ENCODE measurements around the genes GRM7, MTMR14, TTLL3, CIDEC and IL17RC.

- RRBS, 2 experiments: no CpG with 5 or more reads among the region's 35 CpGs
Measured at GRCh38 chr3:6490119-6491073, 370.5 kb upstream of the GRM7 start.

DNA sequence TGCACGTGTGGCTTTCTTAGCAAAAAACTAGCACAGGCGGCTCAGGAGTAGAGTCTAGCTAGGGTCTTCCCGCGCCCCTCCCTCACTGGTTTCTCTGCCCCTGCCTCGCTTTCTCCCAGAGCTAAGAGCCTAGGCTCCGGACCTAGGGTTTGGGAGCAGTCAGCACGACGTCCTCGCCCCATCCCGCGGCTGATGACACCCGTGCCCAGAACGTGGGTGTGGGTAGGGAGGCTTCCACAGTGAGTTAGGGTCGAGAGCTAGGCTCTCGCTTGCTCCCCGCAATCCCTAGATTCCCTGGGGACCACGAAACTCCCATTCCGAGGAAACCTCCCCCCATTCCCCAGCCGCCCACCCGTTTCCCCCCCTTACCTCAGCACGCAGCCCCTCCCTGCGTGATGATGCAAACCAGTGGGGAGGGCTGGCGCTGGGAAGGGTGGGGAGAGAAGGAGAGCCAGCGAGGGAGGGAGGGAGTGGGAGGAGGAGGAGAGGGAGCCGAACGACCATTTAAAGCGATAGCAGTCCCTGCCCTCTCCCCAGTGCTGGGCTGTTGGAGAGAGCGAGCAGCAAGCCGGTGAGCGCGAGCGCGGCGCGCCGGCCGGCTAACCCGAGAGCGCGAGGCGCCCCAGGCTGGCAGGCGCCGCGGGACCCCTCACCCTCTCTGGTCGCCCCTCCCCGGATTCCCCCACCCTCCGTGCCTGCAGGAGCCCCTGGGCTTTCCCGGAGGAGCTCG lies at the start of gene GRM7:
Gene GRM7, plus strand, starts transcription at position 536 of the 730 bp plus-strand sequence.
- RRBS, 2 experiments: 2 to 3% methylated on average over 10 of the region's 49 CpGs

GRCh38 chr3:7024002-7024440 lies 163.1 kb downstream of the GRM7 start:
- RRBS, 2 experiments: no CpG with 5 or more reads among the region's 6 CpGs

DNA sequence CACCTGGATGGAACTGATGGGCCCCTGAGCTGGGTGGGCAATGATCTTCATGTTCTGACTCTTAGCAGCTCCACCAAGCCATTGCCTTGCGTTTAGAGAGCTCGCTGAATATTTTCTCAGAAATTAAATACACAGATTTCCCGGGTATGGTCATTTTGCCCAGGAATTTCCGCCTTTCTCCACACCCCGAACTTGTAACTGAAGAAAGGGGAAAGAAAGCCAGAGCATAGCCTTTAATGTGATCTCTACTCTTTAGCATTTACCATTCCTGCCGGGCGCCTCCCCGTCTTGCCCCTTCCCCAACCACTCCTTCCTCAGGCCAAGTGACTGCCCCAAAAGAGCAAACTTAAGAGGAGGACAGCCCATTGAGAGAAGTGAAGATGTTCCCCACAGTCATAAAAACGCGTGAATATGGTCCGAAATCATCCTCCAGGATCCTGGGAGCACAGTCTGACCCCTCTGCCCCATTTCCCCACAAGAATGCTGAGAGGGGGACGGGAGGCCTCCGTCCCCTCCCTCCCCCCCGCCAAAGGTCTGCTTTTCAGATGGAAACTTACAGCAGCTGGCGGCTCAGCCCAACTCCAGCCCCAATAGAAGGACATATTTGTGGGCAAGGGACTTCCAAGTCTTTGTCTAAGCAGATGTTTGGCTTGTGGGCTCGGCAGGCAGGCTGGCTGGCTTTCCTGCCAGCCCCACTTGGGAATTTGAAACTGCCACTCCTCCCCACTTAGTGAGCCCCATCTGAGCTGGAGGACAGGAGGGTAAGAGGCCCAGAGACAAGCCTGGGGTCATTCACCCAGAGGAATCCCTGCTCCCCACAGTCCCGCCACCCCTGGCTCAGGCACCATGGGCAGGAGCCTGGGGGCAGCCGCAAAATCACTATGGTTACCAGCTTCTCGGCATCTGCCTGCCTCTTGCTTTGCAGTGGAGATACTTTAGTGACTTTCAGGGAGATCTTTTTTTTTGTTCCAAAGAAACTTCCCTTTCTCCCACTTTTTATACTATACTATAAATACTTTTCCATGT lies 53.4 kb downstream of the LMCD1 start:
- RRBS, 2 experiments: no CpG with 5 or more reads among the region's 19 CpGs

- RRBS, 2 experiments: no CpG with 5 or more reads among the region's 13 CpGs
Measured at GRCh38 chr3:8629454-8629999, 15.1 kb downstream of the SSUH2 start.

GRCh38 chr3:9192132-9192831 lies 57.2 kb downstream of the SRGAP3 start:
- RRBS, 2 experiments: no CpG with 5 or more reads among the region's 9 CpGs

GRCh38 chr3:9248094-9248543 lies 1.3 kb downstream of the SRGAP3 start:
- RRBS, 2 experiments: 0 to 2% methylated on average over 2 of the region's 13 CpGs

GRCh38 chr3:9280030-9280370 lies 30.6 kb upstream of the SRGAP3 start:
- RRBS, 2 experiments: no CpG with 5 or more reads among the region's 7 CpGs

DNA sequence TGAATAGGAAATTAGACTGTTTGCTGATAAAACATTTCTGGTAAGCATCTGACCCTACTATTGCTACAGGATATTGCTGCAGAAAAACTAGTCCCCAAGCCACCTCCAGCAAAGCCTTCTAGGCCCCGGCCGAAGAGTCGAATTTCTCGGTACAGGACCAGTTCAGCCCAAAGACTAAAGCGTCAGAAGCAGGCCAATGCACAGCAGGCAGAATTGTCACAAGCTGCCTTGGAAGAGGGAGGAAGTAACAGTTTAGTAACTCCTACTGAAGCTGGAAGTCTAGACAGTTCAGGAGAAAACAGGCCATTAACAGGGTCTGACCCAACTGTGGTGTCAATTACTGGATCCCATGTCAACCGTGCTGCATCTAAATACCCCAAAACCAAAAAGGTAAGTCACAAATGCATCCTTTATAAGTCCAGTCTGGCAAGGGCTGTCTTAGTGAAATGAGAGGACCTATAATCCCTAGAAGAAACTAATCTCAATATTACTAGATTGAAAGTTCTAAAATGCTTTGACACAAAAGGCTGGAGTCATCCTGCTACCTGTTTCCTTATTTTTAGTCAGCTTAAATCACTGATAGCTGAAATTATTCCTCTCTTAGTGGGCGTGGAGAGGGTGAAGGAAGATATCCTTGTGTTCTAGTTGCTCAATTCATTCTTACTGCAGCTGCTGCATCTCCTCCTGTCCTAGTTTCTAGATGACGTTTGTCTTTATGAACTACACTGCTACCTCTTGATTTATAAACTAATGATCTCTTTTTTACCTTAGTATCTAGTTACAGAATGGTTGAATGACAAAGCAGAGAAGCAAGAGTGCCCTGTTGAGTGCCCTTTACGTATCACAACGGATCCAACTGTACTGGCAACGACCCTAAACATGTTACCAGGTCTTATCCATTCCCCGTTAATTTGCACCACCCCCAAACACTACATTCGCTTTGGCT lies 50.5 kb downstream of the SETD5 start:
- RRBS, 2 experiments: no CpG with 5 or more reads among the region's 13 CpGs

DNA sequence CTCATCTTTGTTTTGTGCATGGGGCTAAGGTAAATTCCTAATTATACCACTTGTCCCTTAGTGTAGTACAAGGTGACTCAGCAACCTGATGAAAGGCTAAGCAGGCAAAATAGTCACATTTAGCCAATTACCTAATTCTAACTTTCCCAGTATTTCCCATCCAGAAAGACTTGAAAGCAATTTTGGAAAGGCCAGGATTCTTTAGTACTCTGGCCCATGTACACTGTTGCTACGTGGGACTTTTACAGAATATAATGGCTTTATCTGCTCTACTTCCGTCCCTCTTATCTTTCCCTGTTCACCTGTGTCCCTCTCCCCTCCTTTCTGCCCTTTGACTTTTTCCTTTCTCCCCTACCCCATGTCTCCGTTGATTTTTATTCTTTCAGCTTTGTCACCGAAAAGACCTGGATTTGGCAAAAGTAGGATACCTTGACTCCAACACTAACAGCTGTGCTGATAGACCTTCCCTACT lies 72.7 kb downstream of the SETD5 start:
- RRBS, 2 experiments: no CpG with 5 or more reads among the region's 4 CpGs

- RRBS, 2 experiments: under 1 to 1% methylated on average over 21 to 31 of the region's 51 CpGs
Measured at GRCh38 chr3:9649107-9649815, at the start of gene MTMR14. MTMR14 (plus strand) TSS chr3:9649505.

DNA sequence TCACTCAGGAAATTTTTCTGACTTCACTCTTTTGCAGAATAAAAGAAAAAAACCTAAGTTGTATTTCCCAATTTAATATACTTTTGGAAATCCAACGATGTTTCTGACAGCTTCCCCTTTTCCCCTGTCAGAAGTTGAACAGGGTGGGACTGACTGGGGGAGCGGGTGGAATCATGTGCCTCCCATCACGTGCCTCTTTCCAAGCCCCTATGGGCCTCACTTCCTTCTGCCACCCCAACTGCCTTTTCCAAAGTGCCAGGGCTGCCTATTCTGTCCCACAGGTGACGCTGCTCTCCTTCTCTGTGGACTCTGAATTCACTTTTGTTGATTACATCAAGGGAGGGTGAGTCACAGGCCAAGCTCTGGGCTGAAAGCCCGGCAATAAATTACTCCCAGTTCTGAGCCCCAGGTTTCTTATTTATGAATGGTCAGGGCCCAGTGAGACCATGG lies 12.1 kb downstream of the CPNE9 start:
- RRBS, 2 experiments: no CpG with 5 or more reads among the region's 5 CpGs

DNA sequence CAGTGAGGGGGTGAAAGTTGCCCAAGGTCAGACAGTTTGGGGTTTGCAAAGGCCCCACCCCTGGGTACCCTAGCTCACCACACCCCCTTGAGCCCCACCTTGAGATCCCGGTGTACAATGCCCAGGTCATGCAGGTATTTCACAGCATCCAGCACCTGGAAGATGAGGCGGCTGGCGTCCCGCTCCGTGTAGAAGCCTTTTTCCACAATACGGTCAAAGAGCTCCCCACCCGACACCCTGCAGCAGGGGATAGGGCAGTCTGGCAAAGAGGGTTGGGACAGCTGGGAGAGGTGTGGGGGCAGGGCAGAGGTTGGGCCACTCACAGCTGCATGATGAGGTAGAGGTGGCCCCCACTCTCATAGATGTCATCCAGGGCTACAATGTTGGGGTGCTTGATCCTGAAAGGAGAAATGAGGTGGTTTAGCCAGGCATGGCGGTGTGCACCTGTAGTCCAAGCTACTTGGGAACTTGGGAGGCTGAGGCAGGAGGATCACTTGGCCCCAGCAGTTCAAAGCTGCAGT lies 6.9 kb downstream of the CAMK1 start:
- RRBS, 2 experiments: no CpG with 5 or more reads among the region's 8 CpGs

GRCh38 chr3:9783954-9784501 lies 8.2 kb downstream of the TADA3 start:
- RRBS, 2 experiments: no CpG with 5 or more reads among the region's 15 CpGs

- RRBS, 2 experiments: 92 to 97% methylated on average over 2 of the region's 7 CpGs
Measured at GRCh38 chr3:9799813-9800430, 7.0 kb downstream of the ARPC4 start.

DNA sequence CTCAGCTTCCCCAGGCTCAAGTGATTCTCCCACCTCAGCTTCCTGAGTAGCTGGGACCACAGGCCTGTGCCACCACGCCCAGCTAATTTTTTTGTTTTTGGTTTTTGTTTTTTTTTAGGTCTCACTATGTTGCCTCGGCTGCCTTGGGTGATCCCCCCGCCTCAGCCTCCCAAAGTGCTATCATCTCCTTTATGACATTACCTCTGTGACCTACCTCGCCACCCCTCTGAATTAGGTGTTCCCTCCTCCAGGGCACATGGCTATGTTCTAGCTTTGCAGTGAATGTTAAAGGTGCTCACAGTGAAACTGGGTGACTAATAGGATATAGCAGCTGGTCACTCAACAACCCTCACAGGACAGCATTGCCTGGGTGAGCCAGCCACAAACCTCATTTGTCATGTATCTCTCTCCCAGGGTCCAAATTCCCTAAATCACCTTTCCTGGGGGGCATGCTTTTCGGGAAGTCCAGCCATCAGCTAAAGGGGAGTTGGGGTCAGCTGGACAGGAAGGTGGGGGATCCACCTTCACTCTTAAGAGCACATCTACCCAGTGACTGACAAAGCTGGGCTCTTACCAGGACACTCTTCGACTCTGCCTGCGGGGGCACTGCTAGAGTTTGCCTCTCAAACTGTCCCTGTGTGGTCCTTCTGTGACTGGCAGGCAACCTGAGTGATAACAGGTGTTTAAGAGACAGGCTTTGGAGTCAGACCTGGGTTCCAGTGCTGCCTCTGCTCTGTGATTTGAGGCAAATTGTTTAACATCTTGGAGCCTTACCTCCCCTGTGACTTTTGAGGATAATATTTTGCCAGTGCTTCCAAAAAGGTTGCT lies 1.6 kb upstream of the TTLL3 start:
- RRBS, 2 experiments: no CpG with 5 or more reads among the region's 7 CpGs

DNA sequence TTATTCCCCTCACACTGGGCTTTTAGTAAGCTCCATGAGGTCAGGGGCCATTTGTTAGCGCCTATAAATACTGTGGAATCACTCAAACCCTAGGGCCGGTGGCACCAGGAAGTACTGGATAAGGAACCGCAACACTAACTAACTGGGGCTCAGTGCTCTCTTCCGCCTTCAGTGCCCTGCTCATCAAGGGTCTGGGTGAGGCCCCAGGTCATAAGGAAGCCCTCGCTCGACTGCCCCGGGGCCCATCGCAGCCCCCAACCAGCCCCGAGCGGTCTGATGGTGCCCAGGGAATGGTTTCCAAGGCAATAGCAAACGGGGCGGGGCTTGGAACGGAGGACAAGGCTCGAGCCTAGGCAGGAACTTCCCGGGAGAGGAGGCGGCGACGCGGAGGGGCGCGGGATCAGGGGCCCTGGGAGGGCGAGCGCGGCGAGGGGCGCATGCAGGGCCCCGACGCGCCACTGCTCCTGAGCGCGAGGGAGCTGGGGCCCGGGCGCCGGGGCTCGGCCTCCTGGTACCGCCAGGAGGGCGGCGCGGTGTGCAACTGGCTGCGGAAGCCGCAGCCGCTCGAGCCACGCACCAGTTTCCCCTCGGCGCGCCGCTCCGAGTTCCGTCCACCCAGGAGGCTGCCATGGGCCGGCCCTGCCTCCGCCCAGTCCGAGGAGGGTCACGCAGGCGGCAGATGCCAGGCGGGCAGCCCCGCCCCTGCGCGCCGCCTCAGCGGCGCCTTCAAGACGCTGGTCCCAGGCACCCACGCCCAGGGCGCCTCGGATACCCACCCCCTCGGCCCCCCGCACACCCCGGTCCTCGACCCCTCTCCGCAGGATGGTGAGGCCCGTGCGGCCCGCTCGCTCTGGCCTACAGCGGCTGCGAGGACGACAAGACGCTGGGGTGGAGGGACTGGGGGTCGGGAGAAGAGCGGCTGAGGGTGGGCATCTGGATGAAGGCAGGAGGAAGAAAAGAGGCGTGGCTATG lies at the start of gene TTLL3:
Gene TTLL3, plus strand, starts transcription at position 693 of the 972 bp plus-strand sequence.
- RRBS, 2 experiments: no CpG with 5 or more reads among the region's 82 CpGs

DNA sequence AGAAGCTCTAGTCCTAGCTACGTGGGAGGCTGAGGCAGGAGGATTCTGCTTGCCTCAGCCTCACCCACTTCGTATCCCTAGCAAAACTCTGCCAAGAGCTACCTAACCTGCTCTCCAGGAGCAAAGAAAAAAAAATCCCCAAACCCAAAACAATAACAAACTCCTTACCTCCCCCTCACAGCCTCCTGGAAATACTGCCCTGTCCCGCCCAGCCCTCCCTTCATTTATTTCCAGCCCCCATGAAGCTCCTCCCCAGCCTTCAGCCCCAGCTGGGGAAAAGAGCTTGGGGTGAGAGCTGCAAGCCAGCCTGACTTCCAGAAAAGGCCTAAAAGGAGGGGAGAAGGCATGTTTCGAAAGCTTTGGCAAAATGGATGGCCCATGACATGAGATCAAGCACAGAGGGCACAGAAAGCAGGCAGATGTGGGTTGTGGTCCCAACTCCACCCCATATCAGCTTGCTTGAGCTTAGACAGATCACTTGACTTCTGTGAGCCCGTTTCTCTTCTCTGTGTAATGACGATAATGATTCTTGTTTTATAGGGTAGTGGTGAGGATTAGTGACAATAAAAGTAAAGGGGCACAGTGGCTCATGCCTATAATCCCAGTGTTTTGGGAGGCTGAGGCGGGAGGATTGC lies at the start of gene CIDEC:
Gene CIDEC, minus strand, starts transcription at position 198 of the 635 bp plus-strand sequence.
- RRBS, 2 experiments: no CpG with 5 or more reads among the region's 7 CpGs

GRCh38 chr3:9916827-9917751 lies at the start of gene IL17RC:
IL17RC (plus strand) TSS chr3:9917098.
- RRBS, 2 experiments: no CpG with 5 or more reads among the region's 17 CpGs

- RRBS, 2 experiments: no CpG with 5 or more reads among the region's 1 CpG
Measured at GRCh38 chr3:10085761-10085984, 22.4 kb downstream of the FANCD2OS start.

All from bronchial epithelial cell (primary cell).